Bile duct (tissue), 1 donor: ENCODE measurements around the genes LILRB4, KIR3DL3 and TMEM86B.

- PRO-cap = no peak
Measured at GRCh38 chr19:54497881-54498079, 4.9 kb upstream of the LAIR2 start.

GRCh38 chr19:54498080-54498654, 4.5 kb upstream of the LAIR2 start:
- PRO-cap = no peak

DNA sequence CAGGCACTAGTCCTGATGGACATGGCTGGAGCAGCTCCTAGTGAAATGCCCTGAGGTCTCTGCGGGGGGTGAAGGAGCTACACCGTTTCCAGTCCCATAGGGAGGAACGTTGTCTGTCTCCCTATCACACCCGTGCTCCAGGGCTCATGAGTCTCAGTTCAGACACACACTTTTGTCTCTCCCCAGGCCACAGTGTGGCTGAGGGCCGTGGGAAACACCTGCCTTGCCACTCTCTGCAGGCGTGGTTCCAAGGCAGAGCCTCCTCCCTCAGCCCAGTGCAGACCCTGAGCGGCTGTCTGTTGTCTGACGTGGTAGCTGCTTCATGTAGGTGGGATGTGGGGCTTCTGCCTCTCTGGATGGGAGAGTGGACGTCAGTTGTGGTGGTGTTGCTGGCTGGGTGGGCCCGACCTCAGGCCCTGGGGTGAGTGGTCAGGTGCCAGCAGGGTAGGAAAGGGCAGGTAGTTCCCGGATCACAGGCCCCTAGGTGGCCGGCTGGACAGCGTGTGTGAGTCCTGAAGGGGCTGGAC, 6.0 kb upstream of the LILRB1 start:
- PRO-cap = no peak

GRCh38 chr19:54662511-54663165, at the start of gene LILRB4:
Gene LILRB4, plus strand, starts transcription at chr19:54662985.
- PRO-cap = no peak

DNA sequence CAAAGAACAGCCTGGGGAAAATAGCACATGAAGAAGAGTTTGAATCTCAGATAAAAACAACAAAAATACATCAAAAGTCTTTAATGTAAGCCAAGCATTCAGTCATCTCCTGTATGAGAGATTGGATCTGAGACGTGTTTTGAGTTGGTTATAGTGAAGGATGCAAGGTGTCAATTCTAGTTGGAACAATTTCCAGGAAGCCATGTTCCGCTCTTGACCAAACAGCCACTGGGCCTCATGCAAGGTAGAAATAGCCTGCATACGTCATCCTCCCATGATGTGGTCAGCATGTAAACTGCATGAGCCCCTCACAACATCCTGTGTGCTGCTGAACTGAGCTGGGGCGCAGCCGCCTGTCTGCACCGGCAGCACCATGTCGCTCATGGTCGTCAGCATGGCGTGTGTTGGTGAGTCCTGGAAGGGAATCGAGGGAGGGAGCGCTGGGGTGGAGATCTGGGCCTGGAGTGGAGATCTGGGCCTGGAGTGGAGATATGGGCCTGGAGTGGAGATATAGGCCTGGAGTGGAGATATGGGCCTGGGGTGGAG, at the start of gene KIR3DL3:
Gene KIR3DL3 (plus strand): TSS at position 319 of the 546 bp plus-strand sequence.
- PRO-cap = no peak

DNA sequence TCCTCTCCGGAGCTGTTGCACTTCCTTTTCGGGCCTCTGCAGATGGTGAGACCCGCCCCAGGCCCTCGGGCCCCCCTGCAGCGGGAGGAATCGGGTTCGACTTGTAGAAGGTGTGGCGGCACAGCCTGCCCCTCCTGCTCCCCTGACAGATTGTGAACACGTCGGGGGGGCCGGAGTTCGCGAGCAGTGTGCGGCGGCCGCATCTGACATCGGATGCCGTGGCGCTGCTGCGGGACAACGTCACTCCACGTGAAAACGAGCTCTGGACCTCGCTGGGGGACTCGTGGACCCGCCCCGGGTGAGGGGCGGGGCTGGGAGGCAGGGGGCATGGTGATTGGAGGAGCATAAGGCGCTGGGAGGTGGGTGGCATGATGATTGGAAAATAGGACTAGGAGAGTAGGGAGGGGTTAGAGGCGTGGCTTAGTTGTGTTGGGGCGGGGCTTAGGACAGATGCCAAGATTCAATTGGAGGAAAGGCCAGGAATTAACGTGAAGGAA, 6.7 kb downstream of the EPS8L1 start:
- PRO-cap = no peak

DNA sequence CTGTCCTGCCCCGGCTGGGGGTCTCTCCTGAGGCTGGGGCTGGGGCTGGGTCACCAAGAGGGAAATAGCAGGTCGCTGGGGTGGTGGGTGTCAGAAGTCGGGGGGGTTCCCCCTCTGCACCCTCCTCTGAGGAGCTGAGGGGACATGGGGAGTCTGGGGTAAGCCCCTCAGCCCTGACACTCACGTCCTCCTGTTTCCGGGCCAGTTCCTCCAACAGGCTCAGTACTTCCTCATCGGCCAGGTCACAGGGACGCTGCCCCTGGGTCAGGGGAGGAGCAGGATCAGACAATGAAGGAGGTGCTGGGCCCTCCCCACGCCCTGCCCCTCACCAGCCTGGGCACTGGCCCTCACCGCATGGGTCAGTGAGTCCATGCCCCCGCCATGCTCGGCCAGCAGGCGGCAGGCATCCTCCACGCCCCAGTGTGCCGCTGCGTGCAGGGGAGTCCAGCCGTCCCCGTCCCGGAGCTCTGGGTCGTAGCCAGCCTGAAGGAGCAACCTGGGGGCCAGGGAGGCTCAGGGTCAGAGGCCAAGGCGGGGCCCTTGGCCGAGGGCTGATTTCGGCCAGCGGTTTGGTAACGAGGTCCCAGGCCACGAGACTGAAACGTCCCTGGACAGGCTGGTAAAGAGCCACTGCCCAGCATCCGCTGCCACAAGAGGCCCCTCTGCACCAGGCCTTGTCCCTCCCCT, 18.7 kb downstream of the PPP1R12C start:
- PRO-cap = no peak

DNA sequence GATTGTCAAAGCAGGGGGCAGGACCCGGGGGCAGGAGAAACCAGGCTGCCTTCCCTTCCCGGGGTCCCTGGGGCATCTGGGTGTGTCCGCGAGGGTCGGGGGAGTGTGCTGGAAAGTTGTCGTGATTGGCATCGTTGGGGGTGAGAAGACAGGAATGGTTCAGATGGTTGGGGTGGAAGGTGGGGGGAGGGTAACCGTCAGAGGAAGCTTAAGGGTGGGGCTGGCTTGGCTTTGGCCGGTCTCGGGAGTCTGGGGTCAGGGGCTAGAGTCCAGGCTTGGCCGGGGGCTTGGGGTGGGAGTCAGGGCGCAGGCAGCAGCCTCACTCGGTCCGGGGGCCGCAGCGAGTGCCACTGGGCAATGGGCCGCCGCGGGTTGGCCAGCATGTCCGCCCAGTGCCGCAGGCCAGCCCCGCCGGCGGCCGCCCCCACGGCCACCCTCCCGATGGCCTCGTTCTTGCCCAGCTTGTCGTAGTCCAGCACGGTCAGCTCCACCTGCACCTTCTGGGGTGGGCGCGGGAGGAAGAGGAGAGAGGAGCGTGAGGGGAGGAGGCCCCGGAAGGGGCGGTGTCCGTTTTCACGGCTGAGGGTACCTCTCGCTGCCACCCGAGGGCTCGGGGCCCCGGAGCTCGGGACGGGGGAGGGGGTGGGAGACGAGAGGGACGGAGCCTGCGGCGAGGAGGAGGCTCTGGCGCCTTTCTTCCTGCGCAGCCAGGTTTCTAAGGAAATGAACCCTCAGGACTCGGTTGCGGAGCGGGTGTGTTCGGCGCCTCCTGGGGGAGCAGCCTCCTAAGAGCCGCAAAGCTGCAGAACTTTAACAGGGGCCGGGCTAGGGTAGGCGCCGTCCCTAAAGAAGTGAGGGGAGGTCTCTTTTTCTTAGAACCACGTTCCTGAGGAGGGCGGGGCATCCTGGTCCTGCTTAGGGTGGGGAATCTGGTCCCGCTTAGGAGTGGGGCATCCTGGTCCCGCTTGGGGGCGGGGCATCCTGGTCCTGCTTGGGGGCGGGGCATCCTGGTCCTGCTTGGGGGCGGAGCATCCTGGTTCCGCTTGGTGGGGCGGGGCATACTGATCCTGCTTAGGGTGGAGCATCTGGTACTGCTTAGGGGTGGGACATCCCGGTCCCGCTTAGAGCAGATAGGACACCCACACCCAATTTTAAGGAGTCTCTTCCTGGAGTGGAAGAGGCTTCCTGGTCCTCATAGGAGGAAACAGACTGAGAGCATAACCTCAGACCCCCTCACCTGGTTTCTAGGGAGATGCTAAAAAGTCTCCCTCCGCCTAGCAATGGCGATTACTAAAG, 6.5 kb downstream of the SYT5 start:
- PRO-cap = unidirectional peak, minus-strand start at position 627 of the sequence

- PRO-cap = bidirectional peak, plus-strand start at chr19:55206820, minus-strand start at chr19:55206723; bidirectional peak, plus-strand start at chr19:55207359, minus-strand start at chr19:55207254
Measured at GRCh38 chr19:55206407-55207496, 2.5 kb downstream of the PTPRH start.

- PRO-cap = bidirectional peak, plus-strand start at chr19:55228925, minus-strand start at chr19:55228749
Measured at GRCh38 chr19:55228654-55229075, at the start of gene TMEM86B. Gene TMEM86B, minus strand, starts transcription at chr19:55228763.

DNA sequence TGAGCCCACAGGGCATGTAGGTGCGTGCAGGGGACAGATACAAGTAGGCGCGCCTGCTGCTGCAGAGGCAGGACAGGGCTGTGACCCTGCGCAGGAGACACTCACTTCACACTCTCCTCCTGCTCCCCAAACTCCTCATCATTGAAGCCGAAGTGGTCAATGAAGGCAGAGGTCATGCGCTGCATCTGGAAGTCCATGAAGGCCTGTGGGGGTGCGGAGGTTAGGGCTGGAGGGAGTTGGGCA, 10.7 kb upstream of the TMEM86B start:
- PRO-cap = no peak

- PRO-cap = no peak
Measured at GRCh38 chr19:55246804-55247354, 11.9 kb downstream of the PPP6R1 start.

DNA sequence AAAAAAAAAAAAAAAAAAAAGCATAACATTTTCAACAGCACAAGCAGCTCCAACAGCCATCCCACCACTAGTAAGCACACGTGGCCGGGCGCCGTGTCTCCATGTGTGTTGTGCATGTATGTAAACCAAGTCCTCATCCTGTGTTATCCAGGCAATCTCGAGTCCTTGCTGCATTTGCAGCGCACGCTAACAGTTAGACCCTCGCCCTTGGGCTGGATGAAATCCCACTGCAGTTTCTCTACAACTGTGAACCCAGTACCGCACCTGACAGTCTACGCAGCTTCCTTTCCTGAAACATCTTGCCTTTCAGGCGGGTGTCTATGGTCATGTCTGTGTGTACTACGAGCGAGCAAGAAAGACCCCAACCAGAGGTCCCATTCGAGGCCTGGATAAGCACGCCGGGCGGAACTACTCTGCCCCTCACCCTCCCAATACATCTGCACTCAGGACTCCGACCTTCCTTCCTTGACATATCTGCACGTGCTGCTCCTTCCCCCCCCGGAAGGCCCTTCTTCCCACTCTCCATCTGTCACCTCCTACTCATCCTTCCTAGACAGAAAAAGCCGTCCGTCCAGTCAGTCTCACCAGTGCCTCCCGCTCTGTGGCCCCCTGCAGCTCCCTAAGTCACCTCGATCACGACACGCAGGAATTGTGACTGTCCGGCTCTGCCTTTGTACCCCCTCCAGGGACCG, 1.6 kb downstream of the PPP6R1 start:
- PRO-cap = no peak

- PRO-cap = no peak
Measured at GRCh38 chr19:55285231-55286105, 1.7 kb downstream of the BRSK1 start.

GRCh38 chr19:55312166-55312852, 12.8 kb downstream of the TMEM150B start:
- PRO-cap = no peak

DNA sequence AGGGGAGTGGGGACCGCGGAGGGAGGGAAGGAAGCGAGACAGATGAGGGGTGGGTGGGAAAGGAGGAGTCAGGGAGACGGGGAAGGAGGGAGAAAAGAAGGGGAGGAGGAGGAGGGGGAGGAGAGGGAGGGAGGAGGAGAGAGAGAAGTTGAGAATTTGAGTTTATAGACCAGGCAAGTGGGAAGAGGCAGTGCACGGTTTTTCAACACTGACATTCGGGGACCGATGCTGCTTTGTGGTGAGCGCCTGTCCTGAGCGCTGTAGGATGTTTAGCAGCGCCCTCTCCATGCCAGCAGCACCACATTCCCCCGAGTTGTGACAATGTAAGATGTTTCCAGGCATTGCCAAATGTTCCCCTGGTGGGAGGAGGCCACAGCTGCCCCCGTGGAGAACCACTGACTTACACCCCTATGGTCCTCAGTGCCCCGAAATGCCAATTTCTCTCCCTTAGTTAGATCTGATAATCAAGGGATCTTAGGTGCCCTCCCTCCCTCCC, 311 bp upstream of the SHISA7 start:
- PRO-cap = no peak

DNA sequence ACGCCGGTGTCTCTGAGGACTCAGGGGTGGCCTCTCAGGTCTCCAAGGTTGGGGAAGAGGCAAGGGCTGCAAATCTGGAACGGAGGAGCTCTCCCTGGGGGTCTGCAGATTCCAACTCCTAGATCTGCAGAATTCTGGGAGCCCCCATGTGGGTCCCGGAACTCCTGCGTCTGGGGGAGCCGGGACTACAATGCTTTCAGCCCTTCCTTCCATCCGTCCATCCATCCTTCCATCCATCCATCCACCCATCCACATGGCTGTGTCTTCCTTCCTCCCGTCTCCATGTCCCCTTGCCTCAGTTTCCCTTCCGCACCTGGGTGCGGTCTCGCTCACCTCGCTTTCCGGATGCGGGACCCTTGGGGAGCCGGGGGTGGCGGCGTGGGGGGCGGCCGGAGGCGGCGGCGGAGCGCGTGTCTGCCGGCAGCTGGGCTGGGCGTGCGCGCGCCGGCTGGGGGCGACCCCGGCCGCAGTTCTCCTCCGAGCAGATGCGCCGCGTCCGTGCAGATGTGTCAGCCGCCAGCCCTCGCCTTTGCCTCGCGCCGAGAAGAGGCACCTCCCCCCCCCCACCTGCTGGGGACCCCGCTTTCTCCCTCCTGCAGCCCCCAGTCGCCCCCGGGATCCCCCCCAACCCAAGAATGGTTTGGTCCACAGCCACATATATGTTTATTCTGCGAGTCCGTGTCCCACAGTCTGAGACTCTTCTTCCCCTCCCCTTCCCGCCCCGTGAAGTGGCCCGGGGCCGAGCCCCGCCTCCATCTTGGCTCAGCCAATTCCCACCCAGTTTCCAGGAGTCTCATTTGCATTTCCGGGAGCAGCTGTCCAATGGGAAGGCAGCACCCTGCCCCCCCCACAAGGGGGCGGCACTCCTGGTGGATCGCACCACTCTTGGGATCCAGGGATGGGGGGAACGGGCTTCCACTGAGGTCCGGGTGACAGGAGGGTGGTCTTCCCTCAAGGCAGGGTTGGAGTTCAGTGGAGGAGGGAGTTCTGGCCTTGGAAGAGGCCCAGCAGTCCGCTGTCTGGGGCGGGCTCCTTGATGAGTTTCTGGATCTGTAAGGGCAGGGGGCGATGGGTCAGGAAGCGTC, 8.8 kb downstream of the ISOC2 start:
- PRO-cap = no peak

GRCh38 chr19:55490921-55491610, 2.8 kb downstream of the SSC5D start:
- PRO-cap = no peak

- PRO-cap = no peak
Measured at GRCh38 chr19:55496999-55497441, 8.8 kb downstream of the SSC5D start.

- PRO-cap = no peak
Measured at GRCh38 chr19:55581668-55582558, 1.3 kb upstream of the ZNF579 start.